Thoracic aorta (tissue), 1 donor: ENCODE measurements around the genes STX4 and VKORC1.

GRCh38 chr16:30546125-30546460, 11.4 kb upstream of the ZNF747 start:
- RAMPAGE, long total RNA: no peak

DNA sequence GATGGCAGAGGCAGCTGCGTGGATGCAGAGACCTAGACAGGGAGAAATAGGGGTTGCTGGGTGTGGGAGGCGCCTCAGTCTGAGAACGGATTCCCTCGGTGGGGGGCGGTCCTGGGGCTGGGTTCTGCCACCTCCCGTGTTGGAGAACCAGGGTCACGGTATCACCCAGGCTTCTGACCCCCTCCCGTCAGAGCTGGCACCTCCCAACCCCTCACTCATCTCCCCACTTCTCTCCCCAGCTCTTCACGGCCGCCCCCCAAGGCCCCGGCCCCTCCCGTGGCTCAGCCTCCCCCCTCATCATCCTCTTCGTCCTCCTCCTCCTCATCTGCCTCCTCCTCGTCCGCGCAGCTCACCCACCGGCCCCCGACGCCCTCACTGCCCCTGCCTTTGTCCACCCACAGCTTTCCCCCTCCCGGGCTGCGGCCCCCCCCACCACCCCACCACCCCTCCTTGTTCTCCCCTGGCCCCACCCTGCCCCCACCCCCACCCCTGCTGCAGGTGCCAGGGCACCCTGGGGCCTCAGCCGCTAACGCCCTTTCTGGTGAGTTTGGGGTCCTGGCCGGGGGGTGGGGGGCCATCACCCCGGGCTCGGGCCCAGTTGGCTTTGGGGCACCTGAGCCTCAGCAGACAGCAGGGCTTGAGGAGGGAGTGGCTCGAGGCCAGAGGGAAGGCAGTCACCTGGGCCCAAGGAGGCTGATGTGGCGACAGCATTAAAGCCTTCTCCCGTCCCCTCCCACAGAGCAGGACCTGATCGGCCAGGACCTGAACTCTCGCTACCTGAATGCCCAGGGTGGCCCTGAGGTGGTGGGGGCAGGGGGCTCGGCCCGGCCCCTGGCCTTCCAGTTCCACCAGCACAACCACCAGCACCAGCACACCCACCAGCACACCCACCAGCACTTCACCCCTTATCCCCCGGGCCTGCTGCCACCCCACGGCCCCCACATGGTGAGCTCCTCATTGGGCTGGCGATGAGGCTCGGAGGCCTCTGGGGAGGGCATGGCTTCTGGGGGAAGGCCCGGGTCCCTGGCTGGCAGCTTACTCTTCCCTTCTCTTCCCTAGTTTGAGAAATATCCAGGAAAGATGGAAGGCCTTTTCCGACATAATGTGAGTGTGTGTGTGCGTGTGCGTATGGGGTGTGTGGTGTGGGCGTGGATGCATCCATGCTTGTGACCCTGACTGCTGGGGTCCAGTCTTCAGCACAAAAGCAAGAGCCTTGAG, 6.2 kb downstream of the FBRS start:
- RAMPAGE, long total RNA: no peak

DNA sequence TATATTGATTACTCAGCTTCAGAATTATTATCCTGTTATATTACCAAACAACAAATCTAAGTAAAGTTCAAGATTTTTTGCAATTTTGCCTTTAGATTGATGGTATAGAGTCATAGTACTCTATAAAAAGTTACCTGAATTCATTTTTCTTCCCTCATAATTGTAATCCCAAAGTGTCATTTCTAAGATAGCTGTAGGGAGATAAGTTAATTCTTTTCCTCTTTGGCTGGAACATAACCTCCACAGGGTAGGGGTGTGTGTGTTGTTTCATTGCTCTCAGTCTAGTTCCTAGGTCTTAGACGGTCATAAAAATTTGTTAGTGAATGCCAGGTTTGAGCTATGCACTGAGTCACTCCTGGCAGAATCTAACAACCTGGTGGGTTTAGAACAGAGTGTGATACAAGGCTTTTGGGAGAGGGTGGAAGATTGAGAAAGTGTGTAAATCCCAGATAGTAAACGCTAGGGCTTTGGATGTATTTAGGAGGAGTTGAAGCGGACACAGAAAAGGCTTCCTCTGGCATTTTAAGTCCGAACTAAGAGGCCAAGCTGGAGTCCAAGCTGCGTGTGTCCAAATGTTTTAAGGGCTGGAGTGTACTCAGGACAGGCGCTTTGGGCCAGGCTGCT, 903 bp upstream of the PHKG2 start:
- RAMPAGE, long total RNA: no peak

GRCh38 chr16:30774974-30775270, 12.1 kb downstream of the ZNF629 start:
- RAMPAGE, long total RNA: no peak

GRCh38 chr16:30775271-30776349, 11.4 kb downstream of the ZNF629 start:
- RAMPAGE, long total RNA: no peak

GRCh38 chr16:30853588-30854330, 40.1 kb downstream of the BCL7C start:
- RAMPAGE, long total RNA: no peak

DNA sequence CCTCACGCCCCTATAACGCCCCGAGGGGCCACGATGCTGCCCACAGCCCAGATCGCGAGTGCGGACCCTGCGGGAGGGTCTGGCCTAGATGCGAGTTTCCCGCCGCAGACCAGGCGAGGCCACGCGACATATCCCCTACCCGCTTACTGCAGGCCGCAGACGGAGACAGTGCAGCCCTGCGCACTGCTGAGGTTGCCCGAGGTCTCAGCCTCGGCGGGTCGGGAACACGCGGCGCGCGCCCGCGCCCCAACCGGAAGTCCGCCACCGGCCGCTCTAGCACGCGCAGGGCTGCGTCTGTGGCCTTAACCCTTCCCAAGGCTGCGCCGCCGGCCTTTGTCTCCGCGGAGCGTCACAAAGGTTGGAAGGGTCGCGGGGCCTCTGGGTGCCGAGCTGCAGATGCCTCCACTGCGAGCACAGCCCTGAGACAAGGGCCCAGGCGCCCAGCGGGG, 18.7 kb downstream of the BCL7C start:
- RAMPAGE, long total RNA: start-site peak on the plus strand centred at position 312 of the sequence, 66 bp wide, 19 reads

- RAMPAGE, long total RNA: no peak
Measured at GRCh38 chr16:30893352-30893772, 515 bp downstream of the BCL7C start.

GRCh38 chr16:30934820-30935512, 11.6 kb downstream of the FBXL19 start:
- RAMPAGE, long total RNA: no peak

DNA sequence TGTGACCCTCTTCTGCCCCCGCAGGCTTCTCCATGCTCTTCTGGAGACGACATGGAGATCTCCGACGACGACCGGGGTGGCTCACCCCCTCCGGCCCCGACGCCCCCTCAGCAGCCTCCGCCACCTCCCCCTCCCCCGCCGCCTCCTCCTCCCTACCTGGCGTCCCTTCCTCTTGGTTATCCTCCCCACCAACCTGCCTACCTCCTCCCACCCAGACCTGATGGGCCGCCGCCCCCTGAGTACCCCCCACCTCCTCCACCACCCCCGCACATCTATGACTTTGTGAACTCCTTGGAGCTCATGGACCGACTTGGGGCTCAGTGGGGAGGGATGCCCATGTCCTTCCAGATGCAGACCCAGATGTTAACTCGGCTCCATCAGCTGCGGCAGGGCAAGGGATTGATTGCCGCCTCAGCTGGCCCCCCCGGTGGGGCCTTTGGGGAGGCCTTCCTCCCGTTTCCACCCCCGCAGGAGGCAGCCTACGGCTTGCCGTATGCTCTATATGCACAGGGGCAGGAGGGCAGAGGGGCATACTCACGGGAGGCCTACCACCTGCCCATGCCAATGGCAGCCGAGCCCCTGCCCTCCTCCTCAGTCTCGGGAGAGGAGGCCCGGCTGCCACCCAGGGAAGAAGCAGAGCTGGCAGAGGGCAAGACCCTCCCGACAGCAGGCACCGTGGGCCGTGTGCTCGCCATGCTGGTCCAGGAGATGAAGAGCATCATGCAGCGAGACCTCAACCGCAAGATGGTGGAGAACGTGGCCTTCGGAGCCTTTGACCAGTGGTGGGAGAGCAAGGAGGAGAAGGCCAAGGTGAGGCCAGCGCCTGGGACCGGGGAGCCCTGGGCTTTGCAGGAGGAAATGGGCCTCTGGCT, 8.3 kb downstream of the SETD1A start:
- RAMPAGE, long total RNA: start-site peak on the plus strand centred at position 506 of the sequence, 90 bp wide, 18 reads; start-site peak on the plus strand centred at position 726 of the sequence, 114 bp wide, 29 reads

DNA sequence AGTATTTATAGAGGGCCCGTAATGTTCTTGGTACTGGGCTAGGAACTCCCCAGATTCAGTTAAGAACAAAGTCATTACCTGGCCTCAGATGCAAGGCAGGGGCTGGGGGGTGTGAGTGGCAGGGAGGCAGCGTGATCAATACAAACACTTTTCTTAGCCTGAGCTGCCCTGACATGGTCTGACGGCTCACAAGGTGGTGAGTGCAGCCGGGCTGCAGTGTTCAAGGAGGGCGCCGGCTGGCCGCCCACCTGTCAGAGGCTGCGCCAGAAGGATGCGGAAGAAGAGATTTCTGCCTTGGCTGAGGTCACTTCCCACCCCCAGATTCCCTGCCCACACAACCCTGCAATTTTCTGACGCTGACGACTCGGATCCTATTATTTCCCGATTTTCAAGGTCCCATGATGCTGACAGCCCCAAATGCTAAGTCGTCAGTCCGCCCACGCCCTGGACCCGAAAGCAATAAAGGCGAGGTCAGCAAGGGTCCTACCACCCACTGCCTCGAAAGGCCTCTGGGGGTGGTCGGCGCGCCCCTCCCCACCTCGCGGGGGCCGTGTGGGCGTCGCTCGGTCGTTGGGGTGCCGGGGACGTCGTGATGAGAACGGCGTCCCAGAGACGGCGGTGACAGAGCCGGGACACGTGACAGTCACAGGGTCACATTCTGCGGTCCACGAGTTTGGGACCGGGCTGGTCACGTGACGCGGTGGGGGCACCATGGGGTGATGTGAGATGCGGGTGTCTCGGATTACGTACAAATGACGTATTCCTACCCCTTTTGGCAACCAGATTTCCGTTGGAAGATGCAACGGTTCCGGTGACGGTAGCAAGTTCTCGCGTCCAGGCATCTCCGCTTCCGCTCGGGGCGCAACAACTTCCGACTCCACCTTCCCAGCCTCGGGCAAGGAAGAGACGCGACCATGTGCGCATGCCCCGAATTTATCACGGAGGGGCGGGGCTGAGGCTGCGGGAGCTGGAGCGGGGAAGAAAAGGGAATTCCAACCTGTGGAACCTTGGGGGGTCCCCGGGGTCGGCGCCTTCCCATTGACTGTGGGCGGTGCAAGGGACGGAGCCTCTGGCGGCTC, at the start of gene STX4:
Gene STX4 (plus strand): TSS at position 952 of the 1,079 bp plus-strand sequence.
- RAMPAGE, long total RNA: start-site peak on the plus strand centred at position 962 of the sequence, 27 bp wide, 75 reads

DNA sequence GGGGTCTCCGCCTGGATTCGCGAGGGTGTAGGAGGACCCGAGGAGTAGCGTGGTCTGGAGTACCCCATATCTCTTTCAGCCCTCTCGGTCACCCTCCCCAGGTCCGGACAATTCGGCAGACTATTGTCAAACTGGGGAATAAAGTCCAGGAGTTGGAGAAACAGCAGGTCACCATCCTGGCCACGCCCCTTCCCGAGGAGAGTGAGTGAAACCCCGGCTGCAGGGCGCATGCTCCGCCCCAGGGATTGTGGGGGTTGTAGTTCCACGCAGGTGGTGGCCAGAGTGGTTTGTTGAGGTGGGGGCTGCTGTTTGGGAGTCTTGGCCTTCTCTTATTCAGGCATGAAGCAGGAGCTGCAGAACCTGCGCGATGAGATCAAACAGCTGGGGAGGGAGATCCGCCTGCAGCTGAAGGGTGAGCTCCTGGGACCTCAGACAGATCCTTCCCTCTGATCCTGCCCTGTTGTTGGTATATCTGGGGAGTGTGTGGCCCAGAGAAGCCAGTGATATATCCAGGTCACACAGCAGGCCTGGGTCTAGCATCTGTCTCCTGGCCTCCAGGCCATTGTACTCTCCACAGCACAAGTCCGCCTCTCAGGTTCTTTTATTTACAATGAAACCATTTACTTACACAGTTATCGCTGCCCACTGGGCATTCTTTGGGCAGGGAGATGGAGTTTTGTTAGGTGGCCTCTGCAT, 915 bp downstream of the STX4 start:
- RAMPAGE, long total RNA: no peak

GRCh38 chr16:31094294-31095182, at the start of gene VKORC1:
TSS of gene VKORC1 (minus strand) at chr16:31094797.
- RAMPAGE, long total RNA: start-site peak on the minus strand at chr16:31094736-31094801, 463 reads; start-site peak on the minus strand at chr16:31094925-31094972, 25 reads

- RAMPAGE, long total RNA: no peak
Measured at GRCh38 chr16:31112160-31112639, 4.0 kb downstream of the BCKDK start.

DNA sequence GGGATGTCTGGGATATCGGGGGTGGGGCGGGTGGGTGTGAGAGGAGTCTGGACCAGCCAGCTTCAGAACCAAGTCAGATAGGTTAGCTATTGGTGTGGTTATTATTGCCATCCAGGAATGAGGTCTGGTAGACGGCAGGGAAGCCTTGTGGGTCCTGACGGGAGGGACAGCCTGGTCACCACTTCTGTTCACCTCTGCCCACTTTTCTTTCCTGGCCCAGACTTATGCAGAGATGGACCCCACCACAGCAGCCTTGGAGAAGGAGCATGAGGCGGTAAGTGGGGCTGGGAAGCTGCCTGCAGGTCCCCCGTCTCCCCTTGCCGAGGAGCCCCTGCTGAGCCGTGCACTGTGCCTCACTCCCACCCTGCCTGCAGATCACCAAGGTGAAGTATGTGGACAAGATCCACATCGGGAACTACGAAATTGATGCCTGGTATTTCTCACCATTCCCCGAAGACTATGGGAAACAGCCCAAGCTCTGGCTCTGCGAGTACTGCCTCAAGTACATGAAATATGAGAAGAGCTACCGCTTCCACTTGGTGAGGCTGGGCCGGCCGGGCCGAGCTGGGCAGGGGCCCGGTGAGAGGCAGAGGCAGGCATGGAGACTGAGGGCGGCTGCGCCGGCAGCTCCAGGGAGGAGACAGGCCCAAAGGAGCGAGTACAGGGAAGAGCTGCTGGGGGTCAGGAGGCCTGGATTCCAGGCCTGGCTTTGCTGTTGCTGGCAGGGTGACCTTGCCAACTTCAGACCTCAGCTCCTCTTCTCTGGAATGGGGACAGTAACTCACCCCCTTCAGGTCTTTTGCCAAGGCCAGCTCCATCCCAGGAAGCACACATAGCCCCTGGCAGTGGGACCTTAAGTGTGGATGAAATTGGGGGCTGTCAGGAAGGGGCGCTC, 8.5 kb downstream of the PRSS8 start:
- RAMPAGE, long total RNA: no peak

GRCh38 chr16:31131425-31132232, 3.9 kb downstream of the PRSS8 start:
- RAMPAGE, long total RNA: no peak

- RAMPAGE, long total RNA: no peak
Measured at GRCh38 chr16:31184724-31185071, 4.8 kb downstream of the FUS start.

- RAMPAGE, long total RNA: no peak
Measured at GRCh38 chr16:31192849-31194146, 9.3 kb downstream of the PYCARD start.

GRCh38 chr16:31265131-31265909, 5.5 kb downstream of the ITGAM start:
- RAMPAGE, long total RNA: no peak

DNA sequence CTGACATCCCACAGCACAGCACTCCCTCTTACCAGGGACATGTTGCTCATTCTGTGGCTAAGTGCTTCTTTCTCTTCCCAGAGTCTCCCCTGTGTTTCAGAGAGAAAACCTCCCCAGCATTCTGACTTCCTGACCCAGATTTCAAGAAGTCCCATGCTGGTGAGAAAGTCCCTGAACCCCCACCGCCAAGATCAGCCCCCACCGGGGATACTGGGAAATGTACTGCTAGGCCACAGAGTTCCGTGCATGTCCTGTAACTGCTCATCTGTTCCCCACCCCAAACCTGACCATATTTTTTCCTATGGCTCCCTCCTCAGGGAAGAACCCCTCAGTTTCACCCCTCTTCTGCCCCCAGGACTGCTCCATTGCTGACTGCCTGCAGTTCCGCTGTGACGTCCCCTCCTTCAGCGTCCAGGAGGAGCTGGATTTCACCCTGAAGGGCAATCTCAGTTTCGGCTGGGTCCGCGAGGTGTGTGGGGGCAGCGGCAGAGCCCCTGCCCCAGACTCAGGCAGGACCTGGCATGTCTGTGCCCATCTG, 4.6 kb downstream of the COX6A2 start:
- RAMPAGE, long total RNA: no peak